Heart (tissue), 3 donors: ENCODE data around the genes RAI14, TTC23L, CAPSL and UGT3A1.

GRCh38 chr5:34620274-34620756, 35.8 kb upstream of the RAI14 start:
- RAMPAGE, long total RNA, 2 experiments = no peak in any of the 2 experiments

GRCh38 chr5:34655998-34656709, at the start of gene RAI14:
TSS of gene RAI14 (plus strand) at chr5:34656328.
- RAMPAGE, long total RNA, 2 experiments = no peak in any of the 2 experiments

DNA sequence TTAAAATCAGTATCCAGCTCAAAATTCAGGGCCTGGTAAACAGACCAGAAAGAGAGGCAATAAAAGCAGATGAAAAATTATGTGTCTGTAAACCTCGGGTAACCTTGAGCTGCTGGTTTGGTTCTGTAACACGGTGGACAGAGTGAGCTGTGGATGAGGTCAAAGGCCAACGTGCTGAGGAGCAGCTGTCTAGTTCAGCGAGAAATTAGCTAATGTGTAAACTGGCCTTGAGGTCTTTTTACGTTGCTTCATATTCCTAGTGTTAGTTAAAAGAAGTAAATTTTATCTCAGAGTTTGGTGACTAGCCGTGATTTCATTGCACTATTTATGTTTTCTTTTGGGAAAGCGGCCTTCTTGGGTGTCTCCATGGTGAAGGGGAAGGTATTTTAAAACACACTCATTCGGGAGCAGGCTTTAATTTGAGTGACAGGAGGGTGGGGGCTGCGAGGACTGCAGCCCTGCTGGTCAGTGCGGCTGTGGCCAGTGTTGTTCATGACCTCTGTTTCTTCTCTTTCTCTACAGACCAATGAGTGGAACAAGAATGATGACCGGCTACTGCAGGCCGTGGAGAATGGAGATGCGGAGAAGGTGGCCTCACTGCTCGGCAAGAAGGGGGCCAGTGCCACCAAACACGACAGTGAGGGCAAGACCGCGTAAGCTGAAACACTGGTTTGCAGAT, 81.9 kb upstream of the TTC23L start:
- RAMPAGE, long total RNA, 2 experiments = no peak in any of the 2 experiments

- RAMPAGE, long total RNA, 2 experiments = start-site peak on the plus strand in 1 of 2 experiments, at chr5:34839155-34839426 at its widest, 8 to 10 reads per replicate; start-site peak on the minus strand in 2 of 2 experiments, at chr5:34839272-34839307 at its widest, 6 to 18 reads per replicate
Measured at GRCh38 chr5:34838515-34839588, at the start of gene TTC23L. TSS of gene TTC23L (plus strand) at chr5:34839164.

GRCh38 chr5:34937207-34937704, 7.9 kb downstream of the DNAJC21 start:
- RAMPAGE, long total RNA, 2 experiments = no peak in any of the 2 experiments

- RAMPAGE, long total RNA, 2 experiments = no peak in any of the 2 experiments
Measured at GRCh38 chr5:35048889-35049298, 1.1 kb upstream of the AGXT2 start.

- RAMPAGE, long total RNA, 2 experiments = no peak in any of the 2 experiments
Measured at GRCh38 chr5:35237759-35238381, 7.6 kb upstream of the PRLR start.

DNA sequence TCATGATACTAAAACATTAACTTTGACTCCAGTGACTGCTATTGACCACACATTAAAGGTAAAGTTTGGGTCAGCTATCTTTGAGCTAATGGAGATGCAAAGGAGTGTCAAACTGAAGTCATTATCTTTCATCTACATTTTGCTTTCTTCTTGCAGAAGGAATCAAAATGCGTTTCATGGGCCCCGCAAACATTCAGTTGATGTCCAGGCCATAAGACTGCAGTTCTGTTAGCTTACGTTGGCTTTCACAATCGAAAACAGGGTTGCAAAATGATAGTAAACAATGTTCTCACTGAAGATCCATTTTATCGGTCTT, 186.1 kb upstream of the PRLR start:
- RAMPAGE, long total RNA, 2 experiments = no peak in any of the 2 experiments

DNA sequence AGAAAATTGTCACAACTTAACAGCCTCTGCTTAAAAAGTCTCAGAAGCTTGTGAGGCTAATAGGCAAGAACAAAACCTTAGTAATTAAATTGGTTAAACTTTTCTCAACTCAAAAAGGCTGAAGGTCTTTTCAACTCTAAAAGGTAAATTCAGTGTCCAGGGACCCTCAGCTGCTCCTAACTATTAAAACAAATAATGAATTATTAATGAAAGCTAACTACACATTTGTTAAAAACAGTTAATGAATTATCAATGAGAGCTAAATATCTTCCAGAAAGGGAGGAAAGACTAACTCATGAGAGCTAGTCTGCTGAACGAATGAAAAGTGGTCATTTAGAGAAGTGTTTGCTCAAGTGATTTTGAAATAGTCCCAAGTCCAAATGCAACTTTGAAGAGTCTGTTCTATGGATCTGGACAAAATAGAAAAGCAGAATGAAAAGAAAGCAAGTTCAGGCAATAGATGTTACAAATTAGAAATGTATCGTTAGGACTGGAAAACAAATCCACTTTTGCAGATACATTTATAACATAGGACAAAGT, 133.9 kb upstream of the SPEF2 start:
- RAMPAGE, long total RNA, 2 experiments = no peak in any of the 2 experiments

- RAMPAGE, long total RNA, 2 experiments = no peak in any of the 2 experiments
Measured at GRCh38 chr5:35854950-35855665, 1.6 kb upstream of the IL7R start.

GRCh38 chr5:35876152-35876957, 19.7 kb downstream of the IL7R start:
- RAMPAGE, long total RNA, 2 experiments = no peak in any of the 2 experiments

DNA sequence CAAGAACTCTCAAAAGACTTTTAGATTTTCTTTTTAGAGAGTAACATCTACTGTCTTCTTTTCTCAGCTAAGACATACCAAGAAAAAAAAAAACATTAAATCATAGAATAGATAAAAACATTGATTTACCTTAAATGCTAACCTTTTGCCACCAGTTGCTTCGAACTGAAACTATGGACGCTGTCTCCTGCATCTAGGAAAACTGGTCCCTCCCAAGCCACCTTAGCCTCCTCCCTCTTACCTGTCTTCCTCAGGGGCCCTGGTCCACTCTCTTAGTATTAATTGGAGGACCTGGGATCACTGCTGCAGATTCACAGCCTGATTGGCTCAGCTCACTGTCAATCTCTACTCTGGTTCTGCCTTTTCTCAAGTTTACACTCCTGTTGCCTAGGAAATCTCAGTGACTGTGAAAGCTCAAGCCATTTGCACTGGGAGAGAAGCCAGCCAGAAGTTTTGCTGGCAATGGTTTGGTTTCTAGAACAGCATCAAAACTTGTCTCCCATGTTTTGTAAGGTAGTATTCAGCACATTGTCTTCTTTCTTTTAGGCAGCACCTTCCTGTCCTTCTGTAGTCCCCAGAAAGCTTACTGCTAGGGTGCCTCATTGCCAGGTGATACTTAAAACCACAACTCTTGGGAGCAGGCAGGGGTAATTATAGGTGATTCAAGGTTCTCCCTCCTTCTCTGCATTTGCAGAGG, at the start of gene CAPSL:
Gene CAPSL (minus strand): TSS at position 211 of the 697 bp plus-strand sequence.
- RAMPAGE, long total RNA, 2 experiments = no peak in any of the 2 experiments

DNA sequence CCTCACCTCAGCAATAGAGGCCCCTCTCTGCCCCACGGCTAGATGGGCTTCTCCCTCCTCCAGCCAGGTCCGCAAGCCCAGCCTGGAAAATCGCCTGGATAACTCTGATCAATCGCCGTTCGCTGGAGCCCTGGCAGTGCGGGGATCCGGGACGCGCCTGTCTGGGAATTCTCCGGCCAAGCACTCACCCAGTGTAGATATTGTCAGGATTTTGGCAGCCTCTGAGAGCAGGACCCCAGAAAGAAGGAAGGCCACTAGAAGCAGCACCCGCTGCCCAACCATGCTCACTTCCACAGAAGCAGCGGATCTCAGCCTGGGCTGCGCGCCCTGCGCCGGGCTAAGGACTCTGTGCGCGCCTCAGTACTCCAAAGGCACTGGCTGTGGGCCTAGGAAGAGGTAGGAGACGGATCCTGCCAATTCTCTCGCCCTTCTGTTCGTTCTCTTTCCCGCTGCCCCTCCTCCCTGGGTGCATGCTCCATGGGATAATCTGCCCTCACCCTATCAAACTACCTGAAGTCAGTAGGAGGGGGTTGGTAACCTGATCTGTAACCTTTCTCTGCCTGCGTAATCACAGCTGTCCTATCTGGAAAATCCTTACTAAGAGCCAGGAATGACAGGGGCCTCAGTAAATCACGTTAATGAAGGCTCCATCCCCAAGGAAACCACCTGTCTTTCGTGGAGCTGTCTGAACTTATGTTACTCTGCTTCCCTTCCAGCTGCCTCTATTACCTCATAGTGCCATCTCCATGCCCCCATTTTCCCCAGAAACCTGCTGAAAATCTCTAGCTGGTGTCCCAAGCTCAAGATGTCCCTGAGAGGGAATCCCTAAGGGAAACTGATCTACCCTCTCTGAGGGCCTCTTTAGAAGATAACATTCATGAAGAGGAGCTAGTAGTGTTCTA, at the start of gene UGT3A1:
Gene UGT3A1 (minus strand): TSS at position 432 of the 902 bp plus-strand sequence.
- RAMPAGE, long total RNA, 2 experiments = no peak in any of the 2 experiments

- RAMPAGE, long total RNA, 2 experiments = no peak in any of the 2 experiments
Measured at GRCh38 chr5:36670618-36671293, 64.3 kb downstream of the SLC1A3 start.

GRCh38 chr5:36724457-36725520, 118.4 kb downstream of the SLC1A3 start:
- RAMPAGE, long total RNA, 2 experiments = no peak in any of the 2 experiments

- RAMPAGE, long total RNA, 2 experiments = no peak in any of the 2 experiments
Measured at GRCh38 chr5:36911566-36912146, 35.1 kb downstream of the NIPBL start.

GRCh38 chr5:36965981-36966873, 89.7 kb downstream of the NIPBL start:
- RAMPAGE, long total RNA, 2 experiments = no peak in any of the 2 experiments

GRCh38 chr5:36997408-36998197, 121.0 kb downstream of the NIPBL start:
- RAMPAGE, long total RNA, 2 experiments = no peak in any of the 2 experiments

DNA sequence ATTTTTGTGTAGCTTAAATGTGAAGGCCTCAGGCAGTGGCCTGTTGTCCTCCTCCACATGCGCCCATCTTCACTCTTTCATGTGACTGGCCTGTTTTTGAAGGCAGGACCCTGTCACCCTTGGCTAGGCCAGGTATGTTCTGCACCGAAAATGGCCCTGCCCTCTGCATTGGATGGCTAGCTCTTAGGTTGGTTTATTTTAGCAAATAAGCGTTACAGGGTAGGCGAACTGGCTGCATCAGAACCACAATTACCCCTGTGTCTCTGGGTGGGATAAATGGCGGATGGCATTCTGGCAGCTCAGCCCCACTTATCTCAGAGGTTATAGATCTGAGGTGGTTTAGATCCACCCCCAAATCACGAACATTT, 738 bp upstream of the CPLANE1 start:
- RAMPAGE, long total RNA, 2 experiments = no peak in any of the 2 experiments

GRCh38 chr5:37838881-37839386, 907 bp downstream of the GDNF start:
- RAMPAGE, long total RNA, 2 experiments = no peak in any of the 2 experiments